ENCODE data around the genes SYT16, RHOJ, SGPP1 and HSPA2.

DNA sequence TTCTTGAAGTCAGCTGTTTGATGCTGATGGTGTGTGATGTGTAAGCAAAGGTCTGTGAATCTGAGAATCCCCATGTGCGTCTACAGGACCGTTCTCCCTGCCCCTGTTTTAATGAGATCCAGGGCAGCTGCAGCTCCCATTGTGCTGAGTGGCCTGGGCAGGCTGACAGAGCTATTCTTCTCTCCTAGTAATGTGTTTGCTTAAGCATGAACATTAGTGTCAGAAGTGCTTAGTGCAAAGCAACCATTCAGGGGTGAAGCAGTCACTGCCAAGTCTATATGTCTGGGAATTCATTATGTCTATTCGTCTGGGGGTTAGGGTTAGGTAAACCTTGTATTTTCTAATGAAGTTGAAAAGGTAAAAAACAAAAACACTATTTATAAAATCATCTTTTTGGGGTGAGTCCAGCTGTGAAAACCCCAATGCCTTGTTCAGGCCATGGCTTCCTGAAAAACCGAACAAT is 86.5 kb upstream of the HIF1A start:
- PRO-cap = no peak

GRCh38 chr14:61638437-61638764 is 56.9 kb upstream of the HIF1A start:
- PRO-cap = no peak

- PRO-cap = no peak
Observed at GRCh38 chr14:61653601-61654016, 41.7 kb upstream of the HIF1A start.

GRCh38 chr14:61812378-61813019 is at the start of gene SYT16:
SYT16 (plus strand) TSS chr14:61812703.
- PRO-cap = no peak

DNA sequence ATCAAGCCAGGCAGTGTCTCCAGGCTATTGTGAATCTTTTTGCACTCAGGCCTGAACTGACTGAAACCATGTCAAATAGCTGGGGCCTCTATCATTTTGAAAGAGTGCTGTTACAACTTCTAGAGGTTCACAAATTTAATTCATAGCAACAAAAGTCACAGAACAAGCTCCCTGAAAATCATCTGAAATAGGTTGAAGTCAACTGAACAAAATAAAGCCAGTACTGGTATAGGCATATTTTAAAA is 49.1 kb upstream of the KCNH5 start:
- PRO-cap = unidirectional peak, minus-strand start at position 179 of the sequence

DNA sequence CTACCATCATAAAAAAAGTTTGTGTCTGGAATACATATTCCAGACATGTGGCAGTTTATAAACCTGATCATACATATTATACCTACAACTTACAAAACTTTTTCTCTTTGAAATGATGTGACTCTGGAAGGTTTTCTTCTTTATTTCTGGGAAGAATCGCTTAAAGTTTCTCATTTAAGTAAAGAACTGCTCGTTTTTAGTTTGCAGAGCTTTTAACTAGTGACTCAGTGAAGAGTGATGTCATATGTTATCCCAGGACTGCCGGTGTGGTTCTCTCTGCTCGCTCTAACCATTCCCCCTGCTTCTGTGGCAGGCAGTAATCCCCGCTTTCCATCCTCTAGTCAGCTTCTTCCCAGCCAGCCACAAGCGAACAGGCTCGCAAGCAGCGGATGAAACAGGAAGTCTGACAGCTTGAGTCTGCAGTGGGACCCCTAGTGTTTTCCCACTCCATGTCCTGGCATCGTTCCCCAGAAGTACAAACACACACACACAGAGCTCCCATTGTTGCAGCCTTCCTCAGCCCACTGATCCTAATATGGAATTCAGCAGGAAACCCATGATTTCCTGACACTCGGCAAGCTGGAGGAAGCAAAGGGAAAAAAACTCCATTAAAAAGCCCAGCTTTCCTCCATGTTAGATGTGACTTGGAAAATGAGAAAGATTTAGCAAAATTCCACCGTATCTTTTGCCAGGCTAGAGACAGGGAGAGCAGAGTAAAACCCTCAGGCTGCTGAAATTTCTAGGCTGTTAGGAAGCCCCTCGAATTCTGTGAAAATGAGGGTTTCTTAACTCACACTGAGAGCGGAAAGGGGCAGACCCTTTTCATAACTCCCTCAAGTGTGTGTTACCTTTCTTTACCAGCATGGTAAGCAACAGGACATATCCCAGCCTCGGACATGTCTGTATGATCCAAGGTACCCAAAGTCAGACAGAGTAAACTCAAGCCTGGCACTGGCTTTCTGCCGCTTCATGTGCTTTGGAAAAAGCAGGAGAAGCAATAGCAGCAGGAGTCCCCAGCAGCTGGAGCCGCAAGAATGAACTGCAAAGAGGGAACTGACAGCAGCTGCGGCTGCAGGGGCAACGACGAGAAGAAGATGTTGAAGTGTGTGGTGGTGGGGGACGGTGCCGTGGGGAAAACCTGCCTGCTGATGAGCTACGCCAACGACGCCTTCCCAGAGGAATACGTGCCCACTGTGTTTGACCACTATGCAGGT is at the start of gene RHOJ:
RHOJ (plus strand) TSS at position 608 of the 1,214 bp plus-strand sequence.
- PRO-cap = bidirectional peak, plus-strand start at position 344 of the sequence, minus-strand start at position 405 of the sequence

DNA sequence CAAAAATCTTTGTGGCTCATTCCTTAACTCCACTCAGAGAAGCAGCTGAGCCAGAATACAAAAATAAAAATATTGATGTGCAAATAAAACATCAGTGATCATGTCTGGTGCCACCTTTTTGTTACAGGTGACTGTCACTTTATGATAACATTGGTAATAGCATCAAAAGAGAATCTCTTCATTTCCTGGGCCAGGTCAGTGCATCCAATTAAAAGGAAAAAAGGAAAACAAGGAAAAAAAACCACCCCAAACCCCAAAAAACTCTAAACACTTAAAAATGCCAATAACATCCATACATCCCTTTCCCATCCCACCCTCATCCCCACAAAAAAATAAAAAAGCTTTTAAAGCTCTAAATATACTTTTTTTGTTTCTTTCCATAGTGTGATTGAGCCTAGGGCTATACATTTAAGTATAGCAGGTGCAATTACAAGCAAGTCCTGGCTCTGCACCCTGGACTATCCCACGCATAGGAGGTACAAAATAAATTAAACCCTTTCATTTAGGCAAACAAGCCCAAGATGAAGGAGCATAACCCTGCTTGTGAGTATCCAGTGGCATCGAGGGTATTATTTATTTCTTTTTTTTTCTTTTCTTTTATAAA is 53.7 kb upstream of the GPHB5 start:
- PRO-cap = no peak

- PRO-cap = no peak
Observed at GRCh38 chr14:63499574-63500242, 43.5 kb downstream of the PPP2R5E start.

DNA sequence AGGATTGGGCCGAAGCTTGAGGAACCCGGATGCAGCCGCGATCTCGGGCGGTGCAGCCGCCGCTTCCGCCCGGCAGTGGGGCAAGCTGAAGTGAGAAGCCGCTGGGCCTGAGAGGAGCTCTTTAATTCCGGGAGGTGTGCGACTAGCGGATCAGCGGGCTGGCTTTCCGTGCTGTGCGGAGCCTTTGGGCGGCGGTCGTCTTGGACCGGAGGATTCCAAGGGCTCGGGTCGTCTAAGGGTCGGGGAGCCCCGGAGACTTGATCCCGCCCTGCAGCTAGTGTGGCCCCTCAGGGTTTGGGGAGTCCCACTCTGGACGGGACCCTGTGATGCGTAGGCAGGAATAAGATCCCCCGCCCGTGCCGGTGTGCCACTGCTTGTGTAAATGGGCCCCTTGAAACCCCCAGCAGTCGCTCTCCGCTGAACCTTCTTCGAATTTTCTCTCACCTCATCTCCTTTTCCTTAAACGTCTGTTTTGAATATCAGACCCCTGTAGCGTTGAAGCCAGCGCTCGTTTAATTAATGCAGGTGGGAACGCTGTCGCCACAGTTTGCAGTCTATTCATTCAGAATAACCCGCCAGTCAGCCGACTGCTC is 461 bp upstream of the PPP2R5E start:
- PRO-cap = bidirectional peak, plus-strand start at position 124 of the sequence, minus-strand start outside the sequence

- PRO-cap = bidirectional peak, plus-strand start at chr14:63728178, minus-strand start at chr14:63728055; unidirectional peak, minus-strand start at chr14:63728324
Observed at GRCh38 chr14:63727986-63728560, at the start of gene SGPP1. SGPP1 (minus strand) TSS chr14:63728065.

GRCh38 chr14:63869679-63870287 is 17.0 kb downstream of the SYNE2 start:
- PRO-cap = no peak

GRCh38 chr14:63884197-63884688 is 31.4 kb downstream of the SYNE2 start:
- PRO-cap = no peak

DNA sequence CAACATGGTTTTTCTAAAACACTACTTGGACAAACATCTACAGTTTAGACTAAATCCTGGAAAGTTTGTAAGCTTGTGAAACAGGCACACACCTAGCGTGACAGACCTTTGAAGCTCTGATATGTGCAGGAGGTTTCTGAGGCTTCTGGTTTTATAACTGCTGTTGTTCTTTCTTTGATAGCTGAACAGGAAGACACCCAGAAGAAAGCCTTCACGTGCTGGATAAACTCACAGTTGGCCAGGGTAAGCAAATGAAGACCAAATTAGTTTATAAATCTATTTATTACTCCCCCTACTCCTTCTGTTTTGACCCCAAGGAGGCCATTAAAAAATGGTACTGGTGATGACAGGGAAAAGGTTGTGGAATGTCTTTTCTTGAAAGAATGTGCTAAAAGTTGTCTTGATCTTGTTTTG is 87.6 kb downstream of the SYNE2 start:
- PRO-cap = no peak

GRCh38 chr14:64097704-64098594 is 196.2 kb downstream of the ESR2 start:
- PRO-cap = no peak

- PRO-cap = no peak
Observed at GRCh38 chr14:64218189-64219056, 75.7 kb downstream of the ESR2 start.

- PRO-cap = no peak
Observed at GRCh38 chr14:64393131-64393893, 5.2 kb downstream of the MTHFD1 start.

DNA sequence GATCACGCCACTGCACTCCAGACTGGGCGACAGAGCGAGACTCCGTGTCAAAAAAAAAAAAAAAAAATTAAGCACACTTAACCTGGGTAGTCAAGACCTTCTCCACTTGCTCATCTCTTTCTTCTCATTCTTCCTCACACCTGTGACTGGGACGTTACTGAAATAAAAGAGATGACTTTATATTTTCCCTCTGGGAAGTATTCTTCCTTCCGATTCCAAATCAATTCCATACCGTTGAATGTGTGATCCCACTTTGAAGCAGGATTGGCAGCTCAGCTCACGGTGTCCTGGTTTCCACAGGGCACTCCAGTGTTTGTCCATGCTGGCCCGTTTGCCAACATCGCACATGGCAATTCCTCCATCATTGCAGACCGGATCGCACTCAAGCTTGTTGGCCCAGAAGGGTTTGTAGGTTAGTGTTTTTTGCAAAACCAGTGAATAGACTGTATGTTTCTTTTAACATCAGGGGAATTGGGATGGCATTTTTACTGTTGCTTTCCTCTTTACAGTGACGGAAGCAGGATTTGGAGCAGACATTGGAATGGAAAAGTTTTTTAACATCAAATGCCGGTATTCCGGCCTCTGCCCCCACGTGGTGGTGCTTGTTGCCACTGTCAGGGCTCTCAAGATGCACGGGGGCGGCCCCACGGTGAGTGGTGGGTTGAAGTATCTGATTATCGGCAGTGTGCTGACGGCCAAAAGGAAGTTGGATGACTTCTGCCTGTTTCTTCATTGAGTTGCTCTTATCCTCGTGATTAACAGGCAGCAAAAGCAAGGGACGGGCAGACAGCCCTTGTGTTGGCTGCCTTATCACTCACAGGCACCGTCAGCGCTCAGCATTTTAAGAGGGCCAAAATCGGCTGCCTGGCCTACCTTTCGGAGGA is 23.3 kb upstream of the AKAP5 start:
- PRO-cap = no peak

DNA sequence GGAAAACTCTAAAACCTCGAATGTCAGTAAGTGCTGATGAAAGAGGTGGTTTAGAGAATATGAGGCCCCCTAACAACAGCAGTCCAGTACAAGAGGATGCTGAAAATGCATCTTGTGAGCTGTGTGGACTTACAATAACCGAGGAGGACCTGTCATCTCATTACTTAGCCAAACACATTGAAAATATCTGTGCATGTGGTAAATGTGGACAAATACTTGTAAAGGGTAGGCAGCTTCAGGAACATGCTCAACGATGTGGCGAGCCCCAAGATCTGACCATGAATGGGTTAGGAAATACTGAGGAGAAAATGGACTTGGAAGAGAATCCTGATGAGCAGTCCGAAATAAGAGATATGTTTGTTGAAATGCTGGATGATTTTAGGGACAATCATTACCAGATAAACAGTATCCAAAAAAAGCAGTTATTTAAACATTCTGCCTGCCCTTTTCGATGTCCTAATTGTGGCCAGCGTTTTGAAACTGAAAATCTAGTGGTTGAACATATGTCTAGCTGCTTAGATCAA is 17.8 kb upstream of the HSPA2 start:
- PRO-cap = no peak

- PRO-cap = no peak
Observed at GRCh38 chr14:64539152-64539738, 1.3 kb upstream of the HSPA2 start.

DNA sequence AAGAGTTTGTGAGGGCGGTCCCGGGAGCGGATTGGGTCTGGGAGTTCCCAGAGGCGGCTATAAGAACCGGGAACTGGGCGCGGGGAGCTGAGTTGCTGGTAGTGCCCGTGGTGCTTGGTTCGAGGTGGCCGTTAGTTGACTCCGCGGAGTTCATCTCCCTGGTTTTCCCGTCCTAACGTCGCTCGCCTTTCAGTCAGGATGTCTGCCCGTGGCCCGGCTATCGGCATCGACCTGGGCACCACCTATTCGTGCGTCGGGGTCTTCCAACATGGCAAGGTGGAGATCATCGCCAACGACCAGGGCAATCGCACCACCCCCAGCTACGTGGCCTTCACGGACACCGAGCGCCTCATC is at the start of gene HSPA2:
HSPA2 (plus strand) TSS at position 90 of the 354 bp plus-strand sequence.
- PRO-cap = unidirectional peak, plus-strand start at position 90 of the sequence

Measured in gallbladder (tissue), 1 donor.